Hair follicle dermal papilla cell (primary cell): ENCODE measurements around a stretch of chr2.

DNA sequence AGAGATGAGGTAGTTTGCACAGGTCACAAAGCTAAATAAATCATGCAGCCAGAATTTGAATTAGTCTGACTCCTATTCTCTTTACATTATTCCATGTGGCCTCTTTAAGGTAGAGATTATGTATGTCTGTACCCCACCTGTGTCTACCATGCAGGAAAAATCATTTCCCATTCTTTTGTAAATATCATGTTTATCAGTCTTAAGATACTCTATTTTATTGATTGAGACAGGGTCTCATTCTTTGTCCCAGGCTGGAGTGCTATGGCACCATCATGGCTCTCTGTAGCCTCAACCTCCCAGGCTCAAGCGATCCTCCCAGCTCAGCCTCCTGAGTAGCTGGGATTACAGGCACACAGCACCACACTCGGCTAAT lies 52.7 kb upstream of the SLC3A1 start:
- CAGE, long polyA plus RNA: no peak

DNA sequence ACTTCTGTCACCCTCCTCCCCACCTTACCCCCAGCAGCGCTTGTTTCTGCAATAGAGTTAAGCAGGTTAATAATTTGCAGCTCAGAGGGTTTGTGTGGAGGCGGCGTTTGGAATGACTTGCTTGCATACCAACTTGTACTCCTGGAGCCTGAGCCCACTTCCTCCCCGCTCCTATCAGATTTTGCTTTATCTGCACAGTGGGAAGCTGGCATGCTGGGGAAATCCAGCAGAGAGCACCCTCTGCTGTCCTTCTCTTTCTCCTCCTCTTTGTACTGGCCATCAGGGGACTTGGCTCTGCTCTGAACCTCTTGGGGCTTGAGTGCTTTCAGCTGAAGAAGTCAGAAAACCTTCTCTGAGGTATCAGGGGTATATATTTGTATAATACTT lies 16.3 kb downstream of the SLC3A1 start:
- CAGE, long polyA plus RNA: no peak

- CAGE, long polyA plus RNA: no peak
Observed at GRCh38 chr2:44778272-44779346, 162.9 kb upstream of the SIX3 start.

- CAGE, long polyA plus RNA: no peak
Observed at GRCh38 chr2:45274127-45274599, 264.9 kb upstream of the SIX2 start.

GRCh38 chr2:45668486-45669436 lies 17.3 kb downstream of the PRKCE start:
- CAGE, long polyA plus RNA: no peak

DNA sequence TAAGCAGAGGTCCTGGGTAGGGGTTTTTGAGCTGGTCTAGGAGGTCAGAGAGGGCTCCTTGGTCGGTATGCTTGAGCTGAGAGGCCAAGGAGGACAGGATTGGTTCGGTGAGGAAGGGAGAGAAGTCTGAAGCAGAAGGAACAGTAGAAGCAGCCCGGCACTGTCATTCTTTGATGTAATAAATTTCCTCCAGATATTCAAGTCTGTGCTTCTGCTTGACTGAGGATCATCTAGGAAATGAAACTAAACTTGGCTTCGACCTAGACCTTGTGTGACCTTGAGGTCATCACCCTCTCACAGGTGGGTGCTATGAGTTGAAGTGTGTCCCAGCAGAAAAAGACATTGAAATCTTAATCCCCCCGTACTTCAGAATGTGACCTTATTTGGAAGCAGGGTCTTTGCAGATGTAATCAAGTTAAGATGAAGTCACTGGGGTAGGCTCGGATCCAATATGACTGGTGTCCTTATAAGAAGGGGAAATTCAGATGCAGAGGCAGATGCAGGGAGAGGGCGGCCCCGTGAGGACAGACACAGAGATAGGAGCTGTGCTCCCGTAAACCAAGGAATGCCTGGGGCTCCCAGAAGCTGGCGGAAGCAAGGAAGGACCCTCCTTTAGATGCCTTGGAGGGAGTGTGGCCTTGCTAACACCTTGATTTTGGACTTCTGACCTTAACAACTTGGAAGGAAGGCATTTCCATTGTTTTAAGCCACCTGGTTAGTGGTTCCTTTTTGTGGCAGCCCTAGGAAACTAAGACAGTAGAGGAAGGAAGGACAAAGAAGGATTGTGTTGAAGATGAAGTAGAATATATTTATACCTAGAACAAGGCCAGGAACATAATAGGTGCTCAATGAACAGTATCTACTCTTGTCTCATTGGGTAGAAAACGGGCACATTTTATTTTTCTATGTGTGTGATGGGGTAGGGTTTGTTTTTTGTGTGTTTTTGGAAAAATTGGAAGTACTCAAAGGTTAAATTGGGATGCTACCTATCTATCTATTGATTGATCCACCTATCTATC lies 49.2 kb downstream of the PRKCE start:
- CAGE, long polyA plus RNA: no peak

- CAGE, long polyA plus RNA: no peak
Observed at GRCh38 chr2:45715812-45716665, 64.6 kb downstream of the PRKCE start.

- CAGE, long polyA plus RNA: no peak
Observed at GRCh38 chr2:45759162-45760404, 108.1 kb downstream of the PRKCE start.

GRCh38 chr2:45926575-45927453 lies 275.3 kb downstream of the PRKCE start:
- CAGE, long polyA plus RNA: no peak

- CAGE, long polyA plus RNA: no peak
Observed at GRCh38 chr2:45928879-45929555, 277.5 kb downstream of the PRKCE start.

DNA sequence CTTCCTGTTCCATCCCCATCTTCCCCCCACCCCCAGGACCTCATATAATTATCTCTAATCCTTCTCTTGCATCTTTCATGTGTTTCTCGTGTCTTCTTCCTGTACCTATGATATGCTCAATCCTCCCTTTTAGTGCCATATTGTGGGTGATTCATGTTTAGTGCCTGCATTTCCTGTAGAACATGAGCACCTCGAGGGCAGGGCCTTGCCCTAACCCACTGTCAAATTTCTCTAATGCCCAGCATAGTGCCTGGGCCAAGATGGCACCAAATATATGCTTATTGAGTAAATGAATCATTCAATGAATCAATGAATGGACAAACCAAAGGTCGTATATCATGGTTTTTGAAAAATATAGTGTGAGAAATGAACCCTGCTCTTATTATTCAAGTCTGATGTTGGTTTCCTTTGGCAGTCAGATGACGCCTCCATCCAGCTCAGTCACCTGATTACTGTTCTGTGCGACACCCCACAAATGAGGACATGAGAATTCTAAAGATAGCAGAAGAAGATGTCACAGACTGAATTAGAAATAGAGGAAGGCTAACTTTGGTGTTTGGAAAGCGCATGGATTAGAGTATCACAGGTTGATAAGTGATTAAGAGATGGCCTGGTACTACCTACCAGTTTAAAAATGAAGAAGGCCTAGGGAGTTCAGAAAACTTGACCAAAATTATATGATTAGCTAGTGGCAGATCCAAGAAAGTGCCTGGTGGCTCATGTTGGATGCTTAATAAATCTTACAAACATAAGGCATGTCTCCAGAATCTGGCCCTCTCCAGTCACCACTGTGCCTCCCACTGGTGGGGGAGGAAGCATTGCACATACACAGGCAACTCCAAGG lies 278.4 kb downstream of the PRKCE start:
- CAGE, long polyA plus RNA: no peak

- CAGE, long polyA plus RNA: no peak
Observed at GRCh38 chr2:45938775-45939677, 287.6 kb downstream of the PRKCE start.

GRCh38 chr2:45969053-45969818 lies 317.8 kb downstream of the PRKCE start:
- CAGE, long polyA plus RNA: no peak

DNA sequence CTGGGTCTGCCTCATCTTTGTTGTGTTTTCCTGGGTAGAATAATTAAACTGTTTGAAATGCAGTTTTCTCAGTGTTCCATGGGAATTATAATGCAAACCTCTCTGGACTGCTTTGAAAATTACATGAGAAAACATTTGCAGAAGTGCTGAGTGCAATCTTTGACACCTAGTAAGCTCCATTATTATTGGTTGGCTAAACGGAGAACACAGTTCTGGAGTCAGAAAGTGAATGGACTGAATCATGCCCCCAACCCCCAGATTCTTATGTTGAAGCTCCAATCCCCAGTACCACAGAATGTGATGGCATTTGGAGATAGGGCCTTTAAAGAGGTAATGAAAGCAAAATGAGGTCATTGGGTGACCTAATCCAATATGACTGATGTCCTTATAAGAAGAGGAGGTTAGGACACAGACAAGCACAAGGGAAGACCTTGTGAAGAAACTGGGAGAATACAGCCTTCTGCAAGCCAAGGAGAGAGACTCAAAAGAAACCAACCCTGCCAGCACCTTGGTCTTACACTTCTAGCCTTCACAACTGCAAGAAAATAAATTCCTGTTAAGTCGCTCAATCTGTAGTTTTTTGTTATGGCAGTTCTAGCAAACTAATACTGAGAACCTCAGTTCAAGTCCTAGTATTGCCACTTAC lies 200.9 kb upstream of the EPAS1 start:
- CAGE, long polyA plus RNA: no peak

DNA sequence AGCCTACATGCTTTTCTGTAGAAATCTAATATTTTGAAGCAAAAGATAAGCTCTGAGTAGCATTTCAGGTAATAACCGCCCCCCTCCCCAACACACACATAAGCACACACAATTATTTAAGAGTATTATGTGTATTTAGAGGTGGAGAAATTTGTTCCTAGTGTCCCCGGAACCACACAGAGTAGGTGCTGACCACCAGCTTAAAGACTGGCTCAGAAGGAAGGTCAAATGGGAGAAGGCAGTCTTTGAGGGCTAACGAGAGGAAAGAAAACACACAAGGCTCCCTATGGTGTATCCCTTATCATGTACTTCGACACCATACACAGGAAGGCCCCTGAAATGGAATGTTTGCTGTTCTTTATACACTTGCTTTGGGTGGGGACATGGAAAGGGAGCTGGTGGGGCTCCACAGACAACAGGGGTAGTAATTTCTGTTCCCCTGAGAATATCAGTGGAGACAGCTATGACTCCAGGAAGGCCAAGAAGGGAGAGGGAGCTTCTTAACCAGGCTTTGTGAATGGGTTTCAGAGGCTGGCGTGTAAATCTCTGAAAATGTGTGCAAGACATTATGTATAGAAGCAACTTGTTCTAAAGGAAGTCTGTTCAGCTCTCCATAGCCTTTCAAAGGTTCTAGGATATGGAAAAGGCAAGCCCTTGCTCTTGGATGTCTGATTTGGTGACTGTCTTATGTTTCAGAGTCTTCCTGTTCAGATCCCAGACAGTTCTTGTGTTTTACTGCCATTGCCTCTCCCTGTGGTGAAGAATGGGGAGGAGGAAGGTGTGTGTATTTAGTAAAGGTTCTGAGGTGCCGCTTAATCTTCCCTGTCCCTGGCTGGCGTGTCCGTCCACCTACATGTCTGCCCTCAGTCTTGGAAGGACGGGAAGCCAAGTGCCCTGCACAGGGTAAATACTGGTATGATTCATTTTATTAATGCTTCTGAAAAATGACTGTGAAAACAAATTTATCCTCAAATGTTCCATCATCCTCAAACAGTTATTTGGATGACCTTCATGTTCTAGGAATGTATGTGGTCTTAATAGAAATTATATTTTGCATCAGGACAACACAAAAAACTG lies 6.2 kb downstream of the EPAS1 start:
- CAGE, long polyA plus RNA: no peak

- CAGE, long polyA plus RNA: no peak
Observed at GRCh38 chr2:46311123-46311673, 14.0 kb downstream of the EPAS1 start.

GRCh38 chr2:46314996-46315847 lies 18.0 kb downstream of the EPAS1 start:
- CAGE, long polyA plus RNA: no peak

- CAGE, long polyA plus RNA: no peak
Observed at GRCh38 chr2:46331741-46332322, 34.6 kb downstream of the EPAS1 start.

DNA sequence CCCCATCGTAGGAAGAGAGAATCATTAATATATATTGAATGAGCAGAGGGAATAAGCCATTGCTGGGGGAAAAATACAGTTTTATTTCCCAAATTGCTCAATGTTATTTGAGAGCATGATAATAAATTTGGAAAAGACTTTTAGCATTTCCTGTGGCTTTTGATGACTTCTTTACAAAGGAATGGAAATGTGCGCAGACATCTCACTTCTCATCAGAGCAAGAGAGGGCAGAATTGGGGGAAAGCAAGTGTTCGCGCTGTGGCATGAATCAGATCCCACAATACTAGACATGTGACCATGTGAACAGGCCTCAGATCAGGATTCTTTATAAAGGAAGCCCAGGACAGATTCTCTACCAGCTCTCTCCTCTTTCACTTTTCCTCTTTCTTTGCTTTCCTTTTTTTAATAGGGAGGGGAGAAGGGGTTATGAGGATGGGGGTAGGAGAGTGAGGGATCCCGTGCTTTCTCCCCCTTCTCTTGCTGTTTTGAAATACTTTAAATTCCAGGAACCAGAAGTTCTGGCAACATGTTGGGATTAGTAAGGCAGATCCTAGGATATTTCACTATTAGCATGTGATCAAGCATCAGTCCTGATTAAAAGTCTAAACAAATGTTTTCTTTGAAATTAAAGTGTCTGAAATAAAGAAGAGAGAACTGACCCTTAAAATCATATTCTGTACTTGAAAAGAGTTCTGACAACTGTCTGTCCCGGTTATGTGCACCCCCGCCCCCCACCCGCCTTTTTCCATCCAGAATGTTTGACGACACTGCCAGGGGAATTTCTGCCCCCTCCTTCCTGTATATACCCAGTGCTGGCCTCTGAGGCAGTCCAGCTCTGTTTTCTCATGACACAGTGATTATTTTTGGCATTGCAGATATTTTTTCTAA lies 37.7 kb downstream of the EPAS1 start:
- CAGE, long polyA plus RNA: no peak

GRCh38 chr2:46384788-46385589 lies 87.8 kb downstream of the EPAS1 start:
- CAGE, long polyA plus RNA: no peak